ENCODE measurements around a stretch of chr17.

- RAMPAGE, long total RNA, result no peak
- RRBS, 2 experiments, result no CpG with 5 or more reads among the region's 7 CpGs
CAGE:
- cytosol, long polyA minus RNA, result no peak
- cytosol, long polyA plus RNA, result no peak
- long polyA plus RNA, result no peak
- nucleolus, long total RNA, result no peak
- nucleus, long polyA plus RNA, result no peak
- nucleus, long total RNA, result no peak
These were observed 59.0 kb upstream of the TOB1 start for GRCh38 chr17:50925133-50925621.

DNA sequence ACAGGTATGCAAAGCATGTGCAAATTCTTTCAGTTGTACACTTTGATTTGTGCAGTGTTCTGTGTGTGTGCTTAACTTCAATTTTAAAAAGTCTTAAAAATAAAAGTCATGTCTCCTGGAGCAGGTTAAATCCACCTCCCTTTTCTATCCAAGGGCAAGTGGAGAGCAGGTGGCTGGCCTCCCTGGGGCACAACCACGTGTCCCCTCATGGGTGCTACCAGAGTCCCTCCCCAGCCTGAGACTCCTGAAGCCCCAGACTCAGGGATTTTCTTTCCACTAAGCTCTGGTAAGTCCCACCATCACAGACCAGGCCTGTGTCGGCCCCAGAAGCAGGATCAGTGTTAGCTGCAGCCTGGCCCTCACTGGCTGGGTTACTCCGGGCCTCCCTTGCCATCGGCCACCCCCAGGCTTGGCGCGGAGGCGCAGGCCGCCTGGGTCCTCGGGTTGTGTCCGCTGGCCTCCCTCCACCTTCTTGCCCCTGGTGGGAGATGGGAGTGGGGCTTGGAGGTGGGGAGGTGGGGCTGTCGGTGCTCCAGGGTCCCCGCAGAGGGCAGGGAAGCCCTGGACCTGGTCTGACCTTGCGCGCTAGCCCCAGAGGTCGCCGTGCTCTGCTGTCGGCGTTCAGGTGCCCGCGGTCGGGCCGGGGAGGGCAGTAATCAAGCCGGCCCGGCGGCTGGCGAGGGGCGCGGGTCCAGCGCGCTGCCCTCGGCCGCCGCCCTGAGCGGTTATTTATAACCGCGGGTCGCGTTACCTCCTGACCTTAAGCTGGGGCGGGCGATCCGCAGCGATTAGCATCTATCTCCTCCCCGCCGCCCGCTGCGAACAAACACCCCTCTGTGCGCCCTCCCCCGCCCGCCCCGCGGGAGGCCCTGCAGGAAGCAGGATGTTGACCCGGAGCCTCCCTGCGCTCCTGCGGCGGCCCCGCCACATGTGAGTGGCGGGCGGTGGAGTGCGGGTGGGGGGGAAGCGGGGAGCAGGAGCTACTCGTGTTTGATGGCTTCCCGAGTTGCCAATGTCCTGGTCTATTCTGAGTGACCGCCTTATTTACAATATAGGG, 78.1 kb upstream of the TOB1 start:
- RAMPAGE, long total RNA, result no peak
- RRBS, 2 experiments, result no CpG with 5 or more reads among the region's 63 CpGs
CAGE:
- cytosol, long polyA minus RNA, result no peak
- cytosol, long polyA plus RNA, result no peak
- long polyA plus RNA, result no peak
- nucleolus, long total RNA, result no peak
- nucleus, long polyA plus RNA, result no peak
- nucleus, long total RNA, result no peak

DNA sequence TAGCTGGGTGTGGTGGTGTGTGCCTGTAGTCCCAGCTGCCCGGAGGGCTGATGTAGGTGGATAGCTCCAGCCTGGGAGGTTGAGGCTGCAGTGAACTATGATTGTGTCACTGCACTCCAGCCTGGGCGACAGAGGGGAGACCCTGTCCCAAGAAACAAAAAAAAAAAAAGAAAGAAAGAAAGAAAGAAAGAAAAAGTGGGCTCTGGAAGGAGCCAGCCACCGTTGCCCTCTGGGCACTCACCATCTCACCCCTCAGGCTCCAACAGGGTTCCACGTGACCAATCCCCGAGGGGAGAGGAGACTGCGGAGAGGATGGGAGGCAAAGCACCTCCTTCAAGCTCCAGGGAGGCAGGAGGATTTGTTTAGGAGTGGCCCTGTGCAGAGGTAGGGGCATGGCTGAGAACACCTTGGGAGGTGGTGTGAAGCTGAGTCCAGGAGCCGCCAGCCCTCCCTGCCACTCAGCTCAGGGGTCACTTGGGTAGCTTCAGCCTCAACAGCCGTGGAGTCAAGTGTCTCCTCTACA, 87.4 kb upstream of the TOB1 start:
- RAMPAGE, long total RNA, result no peak
- RRBS, 2 experiments, result no CpG with 5 or more reads among the region's 8 CpGs
CAGE:
- cytosol, long polyA minus RNA, result no peak
- cytosol, long polyA plus RNA, result no peak
- long polyA plus RNA, result no peak
- nucleolus, long total RNA, result no peak
- nucleus, long polyA plus RNA, result no peak
- nucleus, long total RNA, result no peak

GRCh38 chr17:51259072-51259896, 565 bp downstream of the MBTD1 start:
- RAMPAGE, long total RNA, result no peak
- RRBS, 2 experiments, result no CpG with 5 or more reads among the region's 33 CpGs
CAGE:
- cytosol, long polyA minus RNA, result no peak
- cytosol, long polyA plus RNA, result no peak
- long polyA plus RNA, result no peak
- nucleolus, long total RNA, result no peak
- nucleus, long polyA plus RNA, result no peak
- nucleus, long total RNA, result no peak

- RAMPAGE, long total RNA, result no peak
- RRBS, 2 experiments, result no CpG with 5 or more reads among the region's 2 CpGs
CAGE:
- cytosol, long polyA minus RNA, result no peak
- cytosol, long polyA plus RNA, result no peak
- long polyA plus RNA, result no peak
- nucleolus, long total RNA, result no peak
- nucleus, long polyA plus RNA, result no peak
- nucleus, long total RNA, result no peak
These were observed 159.9 kb upstream of the TOM1L1 start for GRCh38 chr17:54740703-54741246.

DNA sequence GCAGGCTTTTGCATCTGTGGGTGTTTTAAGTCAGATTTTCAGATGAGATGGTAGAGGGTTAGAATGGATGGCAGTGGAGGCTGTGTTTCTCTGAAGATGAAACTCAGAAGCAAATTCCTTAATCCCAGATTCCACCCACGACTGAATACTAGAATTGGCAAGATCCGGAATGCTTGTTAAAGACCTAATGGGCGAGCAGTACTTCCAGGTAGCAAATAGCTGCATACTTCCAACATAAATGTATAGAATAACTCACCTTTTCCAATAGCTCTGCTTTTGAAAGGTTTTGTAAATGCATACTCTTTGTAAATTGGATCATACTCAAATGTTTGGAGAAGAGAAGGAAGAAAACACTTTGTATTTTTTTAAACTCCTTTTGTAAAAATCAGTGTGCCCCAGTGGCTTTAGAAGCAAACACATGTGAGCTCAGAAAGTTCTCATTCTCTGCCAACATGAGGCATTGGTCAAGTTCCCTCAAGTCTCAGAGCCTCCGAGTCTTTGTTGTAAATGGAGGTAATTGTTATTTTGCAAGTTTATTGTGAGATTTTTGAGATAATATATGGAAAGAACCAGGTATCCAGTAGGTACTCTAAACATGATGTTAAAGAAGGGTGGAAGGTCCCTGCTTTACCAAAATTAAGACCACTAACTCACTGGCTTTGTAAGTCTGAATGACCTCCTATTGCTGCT, 2.0 kb downstream of the HLF start:
- RAMPAGE, long total RNA, result no peak
- RRBS, 2 experiments, result no CpG with 5 or more reads among the region's 4 CpGs
CAGE:
- cytosol, long polyA minus RNA, result no peak
- cytosol, long polyA plus RNA, result no peak
- long polyA plus RNA, result no peak
- nucleolus, long total RNA, result no peak
- nucleus, long polyA plus RNA, result no peak
- nucleus, long total RNA, result no peak

DNA sequence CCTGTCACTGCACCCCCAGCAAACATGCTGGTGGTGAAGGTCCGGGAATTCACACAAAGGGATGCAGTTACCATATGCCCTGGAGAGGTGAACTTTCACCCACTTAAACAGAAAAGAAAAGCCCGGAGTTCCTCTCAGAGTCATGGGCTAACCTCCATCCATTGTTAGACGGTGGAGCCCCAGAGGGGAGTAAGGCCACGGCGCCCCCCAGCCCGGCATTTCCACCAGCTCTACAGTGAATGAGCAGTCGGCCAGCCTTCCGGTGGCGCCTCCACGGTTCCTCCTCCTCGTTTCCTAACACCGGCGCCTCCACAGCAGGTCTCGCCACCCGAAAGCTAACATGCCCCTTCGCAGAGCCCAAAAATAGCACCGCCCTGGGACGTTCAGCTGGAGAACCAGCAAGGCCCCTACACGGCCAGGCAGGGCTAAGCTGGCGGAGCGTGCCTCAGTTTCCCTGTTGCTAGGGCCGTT, 915 bp downstream of the MMD start:
- RAMPAGE, long total RNA, result no peak
- RRBS, 2 experiments, result 1 to 3% methylated on average over 6 to 8 of the region's 22 CpGs
CAGE:
- cytosol, long polyA minus RNA, result no peak
- cytosol, long polyA plus RNA, result no peak
- long polyA plus RNA, result no peak
- nucleolus, long total RNA, result start-site peak on the plus strand centred at position 163 of the sequence, 112 bp wide, 11 reads; start-site peak on the plus strand centred at position 314 of the sequence, 6 bp wide, 9 reads
- nucleus, long polyA plus RNA, result no peak
- nucleus, long total RNA, result no peak

- RAMPAGE, long total RNA, result no peak
- RRBS, 2 experiments, result no CpG with 5 or more reads among the region's 9 CpGs
CAGE:
- cytosol, long polyA minus RNA, result no peak
- cytosol, long polyA plus RNA, result no peak
- long polyA plus RNA, result no peak
- nucleolus, long total RNA, result start-site peak on the minus strand at chr17:55423327-55423331, 6 reads
- nucleus, long polyA plus RNA, result no peak
- nucleus, long total RNA, result no peak
These were observed 1.4 kb upstream of the MMD start for GRCh38 chr17:55422856-55423659.

- RAMPAGE, long total RNA, result no peak
- RRBS, 2 experiments, result no CpG with 5 or more reads among the region's 1 CpG
CAGE:
- cytosol, long polyA minus RNA, result no peak
- cytosol, long polyA plus RNA, result no peak
- long polyA plus RNA, result no peak
- nucleolus, long total RNA, result no peak
- nucleus, long polyA plus RNA, result no peak
- nucleus, long total RNA, result no peak
These were observed 25.3 kb upstream of the MMD start for GRCh38 chr17:55446929-55447360.

- RAMPAGE, long total RNA, result no peak
- RRBS, 2 experiments, result no CpG with 5 or more reads among the region's 1 CpG
CAGE:
- cytosol, long polyA minus RNA, result no peak
- cytosol, long polyA plus RNA, result no peak
- long polyA plus RNA, result no peak
- nucleolus, long total RNA, result no peak
- nucleus, long polyA plus RNA, result no peak
- nucleus, long total RNA, result no peak
These were observed 5.2 kb upstream of the TMEM100 start for GRCh38 chr17:55727956-55728207.

GRCh38 chr17:55731322-55732335, 9.0 kb upstream of the TMEM100 start:
- RAMPAGE, long total RNA, result no peak
- RRBS, 2 experiments, result no CpG with 5 or more reads among the region's 12 CpGs
CAGE:
- cytosol, long polyA minus RNA, result no peak
- cytosol, long polyA plus RNA, result no peak
- long polyA plus RNA, result no peak
- nucleolus, long total RNA, result no peak
- nucleus, long polyA plus RNA, result no peak
- nucleus, long total RNA, result no peak

DNA sequence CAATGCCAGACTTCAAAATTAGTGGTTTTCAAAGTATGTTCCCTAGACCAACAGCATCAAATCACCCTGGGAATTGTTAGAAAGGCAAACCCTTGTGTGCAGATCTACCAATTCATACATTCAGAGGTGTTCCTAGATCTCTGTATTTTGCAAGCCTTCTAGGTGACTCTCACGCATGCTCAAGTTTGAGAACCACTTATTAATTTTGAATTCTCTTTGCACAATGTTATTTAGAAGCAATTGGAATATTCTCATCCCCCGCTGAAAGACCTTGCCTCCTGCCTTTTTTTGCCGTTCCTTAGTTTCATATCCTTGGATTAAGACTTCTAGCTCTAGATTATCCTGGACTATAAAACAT, 82.7 kb downstream of the PCTP start:
- RAMPAGE, long total RNA, result no peak
- RRBS, 2 experiments, result no CpG with 5 or more reads among the region's 3 CpGs
CAGE:
- cytosol, long polyA minus RNA, result no peak
- cytosol, long polyA plus RNA, result no peak
- long polyA plus RNA, result no peak
- nucleolus, long total RNA, result no peak
- nucleus, long polyA plus RNA, result no peak
- nucleus, long total RNA, result no peak

DNA sequence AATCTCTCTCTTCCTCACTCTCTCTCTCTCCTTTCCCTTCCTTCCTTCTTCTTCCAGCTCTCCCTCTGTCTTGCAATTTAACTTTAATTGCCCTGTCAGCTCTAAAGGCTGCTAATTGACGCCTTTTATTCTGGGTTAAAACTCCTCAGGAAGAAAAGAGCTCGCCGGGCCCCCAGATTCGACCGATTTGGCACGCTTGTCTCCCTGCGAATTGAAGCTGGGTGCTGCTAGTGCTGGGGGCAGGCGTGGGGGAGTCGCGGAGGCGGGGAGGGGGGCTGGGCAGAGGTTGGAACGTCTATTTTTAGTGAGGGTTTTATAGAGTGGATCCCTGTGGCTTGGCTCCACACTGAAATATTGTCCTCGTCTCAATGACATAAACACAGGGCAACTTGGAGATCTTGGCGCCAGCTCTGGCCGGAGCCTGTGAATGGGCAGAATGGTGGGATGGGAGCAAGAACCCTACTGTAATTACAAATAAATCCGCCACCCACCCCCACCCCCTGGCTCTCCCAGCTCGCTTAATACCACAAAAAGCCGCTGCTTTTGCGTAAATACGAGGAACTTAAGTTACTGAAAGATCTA, 15.7 kb upstream of the NOG start:
- RAMPAGE, long total RNA, result no peak
- RRBS, 2 experiments, result no CpG with 5 or more reads among the region's 20 CpGs
CAGE:
- cytosol, long polyA minus RNA, result no peak
- cytosol, long polyA plus RNA, result no peak
- long polyA plus RNA, result no peak
- nucleolus, long total RNA, result no peak
- nucleus, long polyA plus RNA, result no peak
- nucleus, long total RNA, result no peak

DNA sequence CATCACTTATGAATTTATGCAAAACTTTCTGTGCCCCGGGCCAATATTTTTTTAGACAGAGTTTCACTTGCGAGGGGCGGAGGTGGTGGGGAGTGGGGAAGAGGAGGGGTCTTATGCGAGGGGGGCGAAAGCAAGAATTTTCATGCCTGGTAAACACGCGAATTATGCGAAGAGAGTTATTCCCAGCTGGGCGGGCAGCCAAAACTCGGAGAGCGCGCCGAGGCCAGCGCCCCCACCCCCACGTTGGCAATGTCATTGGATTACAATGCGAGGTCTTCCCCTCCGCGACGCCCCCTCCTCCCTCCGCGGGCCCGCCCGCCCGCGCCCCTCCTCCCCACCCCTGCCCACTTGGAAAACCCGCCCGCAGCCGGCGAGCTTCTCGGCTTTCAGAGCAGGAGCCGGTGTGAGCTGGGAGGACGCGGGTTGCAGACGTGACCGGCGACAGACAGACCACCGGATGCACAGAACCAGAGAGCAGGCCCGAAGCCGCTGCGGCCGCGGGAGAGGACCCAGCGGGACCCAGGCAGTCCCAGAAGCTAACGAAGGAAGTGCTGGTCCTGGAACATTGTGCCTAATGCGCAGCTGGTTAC, 4.0 kb downstream of the NOG start:
- RAMPAGE, long total RNA, result no peak
- RRBS, 2 experiments, result 0% methylated on average over 3 of the region's 45 CpGs; no CpG with 5 or more reads in 1 of the 2 experiments
CAGE:
- cytosol, long polyA minus RNA, result no peak
- cytosol, long polyA plus RNA, result no peak
- long polyA plus RNA, result no peak
- nucleolus, long total RNA, result no peak
- nucleus, long polyA plus RNA, result no peak
- nucleus, long total RNA, result no peak

- RAMPAGE, long total RNA, result no peak
- RRBS, 2 experiments, result no CpG with 5 or more reads among the region's 1 CpG
CAGE:
- cytosol, long polyA minus RNA, result no peak
- cytosol, long polyA plus RNA, result no peak
- long polyA plus RNA, result no peak
- nucleolus, long total RNA, result no peak
- nucleus, long polyA plus RNA, result no peak
- nucleus, long total RNA, result no peak
These were observed 6.1 kb downstream of the NOG start for GRCh38 chr17:56599625-56599879.

- RAMPAGE, long total RNA, result no peak
- RRBS, 2 experiments, result no CpG with 5 or more reads among the region's 8 CpGs
CAGE:
- cytosol, long polyA minus RNA, result no peak
- cytosol, long polyA plus RNA, result no peak
- long polyA plus RNA, result no peak
- nucleolus, long total RNA, result no peak
- nucleus, long polyA plus RNA, result no peak
- nucleus, long total RNA, result no peak
These were observed 46.6 kb downstream of the C17orf67 start for GRCh38 chr17:56787021-56787639.

- RAMPAGE, long total RNA, result no peak
- RRBS, 2 experiments, result no CpG with 5 or more reads among the region's 9 CpGs
CAGE:
- cytosol, long polyA minus RNA, result no peak
- cytosol, long polyA plus RNA, result no peak
- long polyA plus RNA, result no peak
- nucleolus, long total RNA, result no peak
- nucleus, long polyA plus RNA, result no peak
- nucleus, long total RNA, result no peak
These were observed 9.7 kb downstream of the TRIM25 start for GRCh38 chr17:56903986-56904790.

GRCh38 chr17:56949894-56950507, 10.8 kb downstream of the COIL start:
- RAMPAGE, long total RNA, result no peak
- RRBS, 2 experiments, result no CpG with 5 or more reads among the region's 12 CpGs
CAGE:
- cytosol, long polyA minus RNA, result no peak
- cytosol, long polyA plus RNA, result no peak
- long polyA plus RNA, result no peak
- nucleolus, long total RNA, result no peak
- nucleus, long polyA plus RNA, result no peak
- nucleus, long total RNA, result no peak

DNA sequence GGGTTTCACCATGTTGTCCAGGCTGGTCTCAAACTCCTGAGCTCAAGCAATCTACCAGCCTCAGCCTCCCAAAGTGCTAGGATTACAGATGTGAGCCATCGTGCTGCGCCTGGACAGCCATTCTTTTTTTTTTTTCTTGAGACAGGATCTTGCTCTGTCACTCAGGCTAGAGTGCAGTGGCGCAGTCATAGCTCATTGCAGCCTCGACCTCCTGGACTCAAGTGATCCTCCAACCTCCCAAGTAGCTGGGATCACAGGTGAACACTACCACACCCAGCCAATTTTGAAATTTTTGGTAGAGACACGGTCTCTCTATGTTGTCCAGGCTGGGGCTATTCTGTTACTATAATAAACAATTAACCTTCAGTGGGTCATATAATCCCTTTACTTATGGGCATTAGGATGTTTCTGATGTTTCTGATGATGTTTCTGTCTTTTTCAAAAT, 49.7 kb upstream of the AKAP1 start:
- RAMPAGE, long total RNA, result no peak
- RRBS, 2 experiments, result no CpG with 5 or more reads among the region's 5 CpGs
CAGE:
- cytosol, long polyA minus RNA, result no peak
- cytosol, long polyA plus RNA, result no peak
- long polyA plus RNA, result no peak
- nucleolus, long total RNA, result no peak
- nucleus, long polyA plus RNA, result no peak
- nucleus, long total RNA, result no peak

- RAMPAGE, long total RNA, result no peak
- RRBS, 2 experiments, result no CpG with 5 or more reads among the region's 2 CpGs
CAGE:
- cytosol, long polyA minus RNA, result no peak
- cytosol, long polyA plus RNA, result no peak
- long polyA plus RNA, result no peak
- nucleolus, long total RNA, result no peak
- nucleus, long polyA plus RNA, result no peak
- nucleus, long total RNA, result no peak
These were observed 11.4 kb upstream of the AKAP1 start for GRCh38 chr17:57073604-57073999.